Endothelial cell of umbilical vein (primary cell): ENCODE measurements around a stretch of chr10.

DNA sequence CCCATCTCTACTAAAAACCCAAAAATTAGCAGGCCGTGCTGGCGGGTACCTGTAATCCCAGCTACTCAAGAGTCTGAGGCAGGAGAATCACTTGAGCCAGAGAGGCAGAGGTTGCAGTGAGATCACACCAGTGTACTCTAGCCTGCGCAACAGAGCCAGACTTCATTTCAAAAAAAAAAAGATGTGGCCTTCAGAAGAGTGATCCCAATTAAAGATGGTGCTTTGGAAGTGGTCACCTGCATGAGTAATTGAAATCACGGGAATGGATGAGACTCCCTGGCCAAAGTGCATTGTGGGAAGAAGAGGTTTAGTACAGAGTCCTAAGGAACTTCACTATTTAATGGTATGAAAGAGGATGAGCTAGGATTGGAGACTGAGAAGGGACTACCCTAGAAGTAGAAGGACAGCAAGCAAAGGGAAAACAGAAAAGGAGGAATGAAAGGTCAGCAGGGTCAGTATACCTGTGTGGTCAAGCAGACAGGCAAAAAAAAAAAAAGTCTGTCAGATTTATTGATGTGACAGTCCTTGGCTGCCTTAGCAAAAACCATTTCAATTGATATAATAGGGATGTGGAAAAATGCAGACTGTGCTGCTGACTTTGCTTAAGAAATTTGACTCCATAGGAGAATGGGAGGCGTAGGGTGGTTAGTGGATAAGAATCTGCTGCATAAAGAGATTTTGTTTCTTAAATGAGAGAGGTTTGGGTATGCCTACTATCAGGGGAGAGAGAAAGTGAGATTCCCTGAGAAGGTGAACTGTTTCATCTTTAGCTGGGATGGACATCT lies 5.6 kb downstream of the RPP30 start:
- PRO-cap = no peak
CAGE:
- cytosol, long polyA minus RNA = no peak
- cytosol, long polyA plus RNA = no peak
- long polyA plus RNA = no peak
- nucleus, long polyA minus RNA = no peak
- nucleus, long polyA plus RNA = no peak

DNA sequence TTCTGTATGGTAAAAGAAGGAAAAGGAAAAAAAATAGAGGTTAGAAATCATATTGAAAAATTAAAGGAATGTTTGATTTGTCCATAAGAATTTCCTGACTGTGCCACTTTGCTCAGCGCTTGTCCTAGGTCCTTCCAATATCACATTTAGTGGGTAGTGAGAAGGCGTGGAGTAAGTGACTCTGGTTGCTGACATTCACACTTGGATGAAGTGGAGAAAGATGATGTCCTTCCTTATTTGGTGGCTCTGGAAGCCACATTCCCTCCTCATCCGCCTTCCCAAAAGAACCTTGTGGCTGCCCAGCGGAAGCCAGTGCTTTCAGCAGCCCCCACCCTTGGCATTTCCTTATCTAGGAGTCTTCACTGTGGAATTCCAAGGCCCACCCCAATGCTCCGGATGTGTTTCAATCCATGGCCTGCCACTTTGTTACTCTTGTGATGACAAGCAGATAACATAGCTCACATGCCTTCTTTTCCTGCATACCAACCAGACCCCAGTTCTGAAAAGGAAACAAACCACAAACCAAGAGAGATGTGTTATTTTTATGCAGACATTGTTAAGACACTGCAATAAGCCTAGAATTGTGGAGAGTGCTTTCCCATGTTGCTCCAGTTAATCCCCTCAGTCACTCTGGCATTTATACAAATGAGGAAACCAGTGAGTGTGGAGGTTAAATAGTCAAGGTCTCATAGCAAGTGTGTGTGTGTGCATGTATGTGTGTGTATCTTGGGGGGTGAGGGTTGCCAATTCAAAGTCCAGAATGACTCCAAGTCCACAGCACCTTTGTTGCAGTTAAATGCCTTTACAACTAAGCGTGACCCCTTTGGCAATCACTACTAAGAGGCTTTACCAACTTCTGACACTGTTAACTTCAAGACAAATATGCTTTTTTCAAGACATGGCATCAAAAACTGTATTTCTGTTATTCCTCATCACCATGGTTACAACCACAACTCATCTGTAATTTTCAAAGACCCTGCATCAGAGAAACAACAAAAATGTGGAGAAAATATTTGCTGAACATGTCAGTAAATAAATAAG lies 10.3 kb upstream of the ANKRD1 start:
- PRO-cap = bidirectional peak, plus-strand start at position 539 of the sequence, minus-strand start at position 291 of the sequence; bidirectional peak, plus-strand start at position 673 of the sequence, minus-strand start at position 632 of the sequence; unidirectional peak, minus-strand start at position 838 of the sequence
CAGE:
- cytosol, long polyA minus RNA = no peak
- cytosol, long polyA plus RNA = no peak
- long polyA plus RNA = no peak
- nucleus, long polyA minus RNA = start-site peak on the minus strand centred at position 292 of the sequence, 14 bp wide, 23 reads; start-site peak on the plus strand centred at position 814 of the sequence, 39 bp wide, 6 reads
- nucleus, long polyA plus RNA = no peak

GRCh38 chr10:90983824-90984470 lies 63.1 kb upstream of the ANKRD1 start:
- PRO-cap = no peak
CAGE:
- cytosol, long polyA minus RNA = no peak
- cytosol, long polyA plus RNA = no peak
- long polyA plus RNA = no peak
- nucleus, long polyA minus RNA = no peak
- nucleus, long polyA plus RNA = no peak

DNA sequence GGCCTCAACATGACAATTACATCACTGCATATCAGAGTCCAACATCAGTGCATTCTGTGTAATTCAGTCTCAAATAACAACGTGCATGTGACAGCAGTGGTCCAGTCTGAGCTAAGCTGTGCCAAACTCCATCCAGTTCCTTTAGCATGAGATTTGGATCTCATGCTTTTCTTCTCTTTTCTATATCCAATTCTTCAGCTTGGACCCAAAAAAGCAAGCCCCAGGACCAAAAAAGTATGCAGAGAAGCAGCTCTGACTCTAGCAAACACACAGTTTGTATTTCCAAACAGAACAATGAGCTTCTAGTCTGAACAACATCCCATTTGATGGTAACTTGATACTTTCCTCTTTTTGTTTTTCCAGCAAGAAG lies 85.6 kb upstream of the ANKRD1 start:
- PRO-cap = no peak
CAGE:
- cytosol, long polyA minus RNA = no peak
- cytosol, long polyA plus RNA = no peak
- long polyA plus RNA = no peak
- nucleus, long polyA minus RNA = no peak
- nucleus, long polyA plus RNA = no peak

- PRO-cap = no peak
CAGE:
- cytosol, long polyA minus RNA = no peak
- cytosol, long polyA plus RNA = no peak
- long polyA plus RNA = no peak
- nucleus, long polyA minus RNA = no peak
- nucleus, long polyA plus RNA = no peak
These were observed 132.3 kb upstream of the PCGF5 start for GRCh38 chr10:91088074-91088704.

DNA sequence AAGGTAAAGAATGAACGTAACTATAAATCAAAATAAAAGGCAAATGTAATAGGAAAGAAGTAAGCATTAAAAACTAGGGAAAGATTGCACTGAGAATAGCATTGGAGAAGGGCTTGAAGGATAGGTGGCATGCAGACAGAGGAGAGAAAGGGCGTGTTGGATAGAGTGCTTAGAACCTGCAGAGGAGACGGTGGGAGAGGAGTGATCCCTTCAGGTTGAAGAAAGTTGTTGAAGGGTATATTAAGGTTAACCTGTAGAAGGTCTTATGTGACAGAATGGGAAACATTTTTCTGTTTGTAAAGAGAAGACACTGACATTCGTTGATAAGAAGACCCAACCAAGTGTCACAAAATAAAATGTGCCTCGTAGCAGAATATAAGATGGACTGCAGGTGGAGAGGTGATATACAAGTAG lies 1.4 kb downstream of the PCGF5 start:
- PRO-cap = no peak
CAGE:
- cytosol, long polyA minus RNA = no peak
- cytosol, long polyA plus RNA = no peak
- long polyA plus RNA = no peak
- nucleus, long polyA minus RNA = no peak
- nucleus, long polyA plus RNA = no peak

GRCh38 chr10:91556554-91556915 lies 76.3 kb downstream of the PPP1R3C start:
- PRO-cap = no peak
CAGE:
- cytosol, long polyA minus RNA = no peak
- cytosol, long polyA plus RNA = no peak
- long polyA plus RNA = no peak
- nucleus, long polyA minus RNA = no peak
- nucleus, long polyA plus RNA = no peak

GRCh38 chr10:91556916-91557261 lies 76.0 kb downstream of the PPP1R3C start:
- PRO-cap = no peak
CAGE:
- cytosol, long polyA minus RNA = no peak
- cytosol, long polyA plus RNA = no peak
- long polyA plus RNA = no peak
- nucleus, long polyA minus RNA = no peak
- nucleus, long polyA plus RNA = no peak

- PRO-cap = no peak
CAGE:
- cytosol, long polyA minus RNA = no peak
- cytosol, long polyA plus RNA = no peak
- long polyA plus RNA = no peak
- nucleus, long polyA minus RNA = no peak
- nucleus, long polyA plus RNA = no peak
These were observed 43.2 kb downstream of the PPP1R3C start for GRCh38 chr10:91589765-91590074.

DNA sequence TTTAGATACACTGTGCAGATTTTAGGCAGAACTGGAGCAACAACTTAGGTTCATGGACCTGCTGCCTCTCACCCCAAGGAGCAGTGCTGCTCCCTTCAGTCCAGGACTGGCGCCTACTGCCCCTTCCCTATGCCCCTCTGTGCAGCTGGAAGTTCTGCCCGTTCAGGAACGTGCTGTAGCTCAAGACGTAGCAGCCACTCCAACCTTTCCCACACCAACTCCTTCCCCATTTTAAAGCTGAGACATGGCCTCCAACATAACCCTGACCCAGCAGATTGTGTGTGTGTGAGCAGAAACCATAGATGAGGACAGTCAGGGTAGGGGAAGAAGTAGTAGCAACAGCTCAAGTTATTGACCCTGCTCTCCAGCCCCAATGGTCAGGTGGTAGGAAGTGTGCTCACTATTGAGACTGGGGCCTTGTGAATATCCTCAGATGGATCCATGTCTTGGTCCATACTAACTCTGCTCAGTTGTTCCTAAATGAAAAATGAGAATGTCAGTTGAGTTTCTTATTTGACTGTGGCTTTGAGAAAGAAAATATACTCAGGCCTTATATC lies 4.9 kb downstream of the PPP1R3C start:
- PRO-cap = no peak
CAGE:
- cytosol, long polyA minus RNA = no peak
- cytosol, long polyA plus RNA = no peak
- long polyA plus RNA = no peak
- nucleus, long polyA minus RNA = no peak
- nucleus, long polyA plus RNA = no peak

- PRO-cap = no peak
CAGE:
- cytosol, long polyA minus RNA = no peak
- cytosol, long polyA plus RNA = no peak
- long polyA plus RNA = no peak
- nucleus, long polyA minus RNA = no peak
- nucleus, long polyA plus RNA = no peak
These were observed 57.5 kb upstream of the PPP1R3C start for GRCh38 chr10:91690412-91690830.

GRCh38 chr10:91691065-91691572 lies 58.2 kb upstream of the PPP1R3C start:
- PRO-cap = no peak
CAGE:
- cytosol, long polyA minus RNA = no peak
- cytosol, long polyA plus RNA = no peak
- long polyA plus RNA = no peak
- nucleus, long polyA minus RNA = no peak
- nucleus, long polyA plus RNA = no peak

DNA sequence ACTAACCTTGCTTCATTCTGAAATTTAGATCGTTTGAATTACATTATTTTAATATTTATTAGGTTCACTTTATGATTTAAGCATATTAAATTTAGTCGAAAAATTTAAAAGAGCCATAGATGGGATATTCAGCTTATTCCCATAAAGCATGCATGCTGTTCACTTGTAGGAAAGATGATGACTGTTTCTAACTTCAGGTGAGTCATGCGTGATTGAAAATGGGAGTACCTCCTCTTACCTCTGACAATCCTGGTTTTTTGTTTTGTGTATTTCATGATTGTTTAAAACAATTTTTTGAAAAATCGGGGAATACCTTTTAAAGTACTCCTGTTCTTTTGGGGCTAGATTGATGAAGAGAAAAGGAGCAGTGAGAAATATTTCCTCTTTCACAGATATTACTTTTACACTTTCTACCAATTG lies 1.4 kb downstream of the TNKS2 start:
- PRO-cap = no peak
CAGE:
- cytosol, long polyA minus RNA = no peak
- cytosol, long polyA plus RNA = no peak
- long polyA plus RNA = no peak
- nucleus, long polyA minus RNA = no peak
- nucleus, long polyA plus RNA = no peak

DNA sequence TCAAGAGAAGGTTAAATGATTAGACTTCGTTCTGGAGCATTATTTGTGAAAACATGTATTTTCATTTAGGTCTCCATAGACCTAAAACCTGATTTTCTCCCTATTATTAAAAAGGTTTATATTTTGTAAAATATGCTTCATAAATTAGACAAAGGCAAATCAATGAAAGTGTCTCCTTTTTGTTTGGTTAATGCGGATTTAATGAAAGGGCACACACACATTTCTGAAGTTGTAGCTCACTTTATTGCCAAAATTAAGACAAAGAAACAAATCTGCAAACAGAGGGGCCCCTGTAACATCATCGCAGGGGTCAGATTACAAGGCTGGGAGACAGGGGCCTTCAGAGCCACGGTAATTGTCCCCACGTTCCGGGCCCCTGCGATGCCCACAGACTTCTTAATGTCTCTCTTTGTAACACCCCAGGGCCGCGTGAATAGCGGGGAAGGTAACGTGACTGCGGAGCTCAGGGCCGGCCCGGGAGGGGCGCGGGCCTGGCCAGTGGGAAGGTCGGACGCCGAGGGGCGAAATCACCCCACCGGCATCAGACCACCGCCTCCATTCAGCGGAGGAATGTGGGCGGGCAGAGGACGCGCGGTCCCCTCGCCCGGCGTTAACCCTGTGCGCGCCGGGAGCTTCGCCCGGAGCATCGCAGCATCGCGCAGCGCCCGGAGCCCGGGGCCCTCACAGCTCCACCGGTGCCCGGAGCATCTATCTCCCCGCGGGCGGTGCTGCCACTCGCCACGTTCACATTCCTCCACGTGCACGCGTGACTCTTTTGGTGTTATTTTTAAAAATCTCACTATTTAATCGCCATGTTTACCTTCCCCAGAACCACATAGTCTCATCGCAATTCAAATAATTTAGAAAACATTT lies 22.2 kb downstream of the FGFBP3 start:
- PRO-cap = bidirectional peak, plus-strand start at position 448 of the sequence, minus-strand start at position 389 of the sequence; bidirectional peak, plus-strand start at position 558 of the sequence, minus-strand start at position 574 of the sequence
CAGE:
- cytosol, long polyA minus RNA = no peak
- cytosol, long polyA plus RNA = no peak
- long polyA plus RNA = no peak
- nucleus, long polyA minus RNA = no peak
- nucleus, long polyA plus RNA = no peak

DNA sequence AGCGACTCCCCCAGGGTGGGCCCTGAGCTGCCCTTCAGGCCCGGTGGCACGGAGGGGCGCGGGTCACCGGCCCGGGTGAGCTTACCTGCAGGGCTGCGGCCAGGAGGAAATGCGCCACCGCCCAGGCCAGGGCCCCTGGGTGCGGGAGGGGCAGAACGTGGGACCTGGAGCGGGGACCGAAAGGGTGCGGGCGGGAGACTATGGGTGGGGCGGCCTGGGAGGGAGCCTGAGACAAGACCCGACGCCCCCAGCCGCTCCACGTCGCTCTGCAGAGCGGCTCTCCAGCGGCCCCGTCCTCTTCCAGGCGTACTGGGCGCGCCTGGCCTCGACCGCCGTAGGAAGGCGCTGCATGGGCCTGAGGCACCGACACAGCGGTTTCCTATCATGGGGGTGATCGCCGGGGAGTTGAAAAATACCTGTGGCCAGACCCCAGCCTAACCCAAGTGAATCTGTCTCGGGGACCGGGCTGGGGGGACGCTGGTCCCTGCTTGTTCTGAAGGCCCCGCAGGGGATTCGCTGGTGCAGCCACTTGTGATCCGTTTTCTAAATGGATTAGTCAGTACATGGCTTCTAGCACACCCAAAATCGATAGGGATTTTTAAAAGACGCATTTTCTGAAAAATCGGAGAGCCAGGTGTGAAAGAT lies 122.3 kb downstream of the BTAF1 start:
- PRO-cap = no peak
CAGE:
- cytosol, long polyA minus RNA = no peak
- cytosol, long polyA plus RNA = no peak
- long polyA plus RNA = no peak
- nucleus, long polyA minus RNA = no peak
- nucleus, long polyA plus RNA = no peak

DNA sequence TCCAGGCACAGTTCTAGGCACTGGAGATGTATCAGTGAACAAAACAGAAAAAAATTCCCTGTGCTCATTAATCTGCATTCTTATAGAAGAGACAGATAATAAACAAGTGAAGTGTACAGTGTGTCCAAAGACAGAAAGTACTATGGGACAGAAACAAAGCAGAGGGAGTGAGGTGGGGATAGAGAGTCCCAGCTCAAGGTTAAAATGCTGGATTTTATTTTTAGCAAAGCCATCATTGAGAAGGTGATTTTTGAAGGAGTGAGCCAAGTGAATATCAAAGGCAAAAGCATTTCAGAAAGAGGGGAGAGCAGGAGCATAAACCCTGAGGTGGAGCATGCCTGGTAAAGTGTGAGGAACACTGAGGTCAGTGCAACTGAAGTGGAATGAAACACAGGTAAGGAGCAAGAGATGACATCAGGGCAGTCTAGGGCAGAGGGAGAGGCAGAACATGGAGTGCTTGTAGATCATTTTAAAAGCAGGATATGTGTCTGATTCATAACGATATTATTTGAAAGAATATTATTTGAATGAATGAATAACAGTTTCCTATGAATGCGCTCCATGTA lies 21.7 kb upstream of the EXOC6 start:
- PRO-cap = no peak
CAGE:
- cytosol, long polyA minus RNA = no peak
- cytosol, long polyA plus RNA = no peak
- long polyA plus RNA = no peak
- nucleus, long polyA minus RNA = no peak
- nucleus, long polyA plus RNA = no peak

DNA sequence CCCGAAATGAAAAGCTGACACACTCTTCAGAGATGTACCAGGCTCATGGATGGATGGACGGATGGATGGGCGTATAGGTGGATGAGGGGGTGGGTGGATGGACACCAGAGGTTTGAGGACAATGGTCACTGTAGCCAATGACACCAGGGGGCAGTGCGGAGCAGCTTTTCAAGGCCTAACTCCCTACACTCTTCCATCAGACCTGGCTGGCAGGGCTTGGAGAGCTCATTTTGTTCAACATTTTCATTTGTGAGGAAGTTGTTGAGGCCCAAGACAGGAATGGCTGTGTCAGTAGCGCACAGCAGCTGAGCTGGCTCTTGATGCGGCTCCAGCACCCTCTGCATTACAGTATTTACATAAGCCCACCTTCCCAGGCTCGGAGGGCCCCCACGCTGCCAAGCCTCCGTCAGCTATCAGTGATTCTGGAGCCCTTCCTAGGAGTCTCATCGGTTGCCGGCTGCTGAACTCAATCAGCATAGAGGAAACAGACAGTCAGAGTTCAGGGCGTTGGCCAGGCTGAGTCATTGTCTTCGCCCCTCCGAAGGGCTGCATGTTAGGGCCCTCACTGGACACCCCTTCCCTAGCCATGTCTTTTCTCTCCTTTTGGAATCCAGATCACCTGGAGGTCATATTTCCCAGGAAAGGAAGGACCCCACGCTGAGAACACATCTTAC lies 11.5 kb upstream of the FFAR4 start:
- PRO-cap = no peak
CAGE:
- cytosol, long polyA minus RNA = no peak
- cytosol, long polyA plus RNA = no peak
- long polyA plus RNA = no peak
- nucleus, long polyA minus RNA = no peak
- nucleus, long polyA plus RNA = no peak

DNA sequence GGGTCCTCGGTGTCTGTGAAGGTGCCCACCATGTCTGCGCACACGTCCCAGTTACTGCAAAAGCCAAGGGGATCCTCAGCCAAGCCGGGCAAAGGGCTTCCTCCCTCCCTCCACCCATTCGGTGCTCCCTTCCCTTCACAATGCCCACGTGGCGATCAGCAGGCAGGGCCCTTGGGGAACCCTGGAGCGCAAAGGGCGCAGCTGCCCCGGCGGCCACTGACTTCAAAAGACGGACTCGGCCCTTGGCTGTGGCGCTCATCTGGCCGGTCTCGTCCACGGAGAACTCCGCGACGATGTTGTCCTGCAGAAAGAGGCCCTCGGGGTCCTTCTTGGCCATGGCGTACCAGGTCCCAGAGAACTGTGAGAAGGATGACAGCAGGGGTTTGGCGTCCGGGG lies 591 bp downstream of the RBP4 start:
- PRO-cap = no peak
CAGE:
- cytosol, long polyA minus RNA = no peak
- cytosol, long polyA plus RNA = no peak
- long polyA plus RNA = no peak
- nucleus, long polyA minus RNA = no peak
- nucleus, long polyA plus RNA = no peak

GRCh38 chr10:93746660-93747524 lies 10.8 kb upstream of the LGI1 start:
- PRO-cap = no peak
CAGE:
- cytosol, long polyA minus RNA = no peak
- cytosol, long polyA plus RNA = no peak
- long polyA plus RNA = no peak
- nucleus, long polyA minus RNA = no peak
- nucleus, long polyA plus RNA = no peak

- PRO-cap = no peak
CAGE:
- cytosol, long polyA minus RNA = no peak
- cytosol, long polyA plus RNA = no peak
- long polyA plus RNA = no peak
- nucleus, long polyA minus RNA = no peak
- nucleus, long polyA plus RNA = no peak
These were observed 8.5 kb upstream of the LGI1 start for GRCh38 chr10:93749017-93749868.